ENCODE results near the genes AFF1 and HSD17B13.

GRCh38 chr4:84583391-84584062 lies 600 bp downstream of the CDS1 start:
- RRBS, result 3% methylated on average over 16 of the region's 44 CpGs

GRCh38 chr4:84683844-84684155 lies 100.9 kb downstream of the CDS1 start:
- RRBS, result no CpG with 5 or more reads among the region's 9 CpGs

GRCh38 chr4:84870255-84870832 lies 96.1 kb downstream of the WDFY3 start:
- RRBS, result no CpG with 5 or more reads among the region's 2 CpGs

GRCh38 chr4:85577103-85578080 lies 102.4 kb downstream of the ARHGAP24 start:
- RRBS, result no CpG with 5 or more reads among the region's 5 CpGs

- RRBS, result no CpG with 5 or more reads among the region's 1 CpG
These were observed 227.1 kb downstream of the ARHGAP24 start for GRCh38 chr4:85702023-85702483.

- RRBS, result no CpG with 5 or more reads among the region's 3 CpGs
These were observed 287.2 kb downstream of the ARHGAP24 start for GRCh38 chr4:85762245-85762543.

- RRBS, result no CpG with 5 or more reads among the region's 3 CpGs
These were observed 1.5 kb downstream of the MAPK10 start for GRCh38 chr4:86358231-86358837.

- RRBS, result no CpG with 5 or more reads among the region's 2 CpGs
These were observed 92.1 kb upstream of the MAPK10 start for GRCh38 chr4:86452008-86452278.

- RRBS, result 1% methylated on average over 39 of the region's 71 CpGs
These were observed at the start of gene AFF1 for GRCh38 chr4:86934540-86935265. AFF1 (plus strand) TSS chr4:86935011.

- RRBS, result no CpG with 5 or more reads among the region's 7 CpGs
These were observed 4.9 kb downstream of the AFF1 start for GRCh38 chr4:86939471-86940319.

- RRBS, result no CpG with 5 or more reads among the region's 3 CpGs
These were observed 55.4 kb downstream of the AFF1 start for GRCh38 chr4:86990139-86990630.

- RRBS, result no CpG with 5 or more reads among the region's 4 CpGs
These were observed 74.1 kb downstream of the AFF1 start for GRCh38 chr4:87008600-87009705.

DNA sequence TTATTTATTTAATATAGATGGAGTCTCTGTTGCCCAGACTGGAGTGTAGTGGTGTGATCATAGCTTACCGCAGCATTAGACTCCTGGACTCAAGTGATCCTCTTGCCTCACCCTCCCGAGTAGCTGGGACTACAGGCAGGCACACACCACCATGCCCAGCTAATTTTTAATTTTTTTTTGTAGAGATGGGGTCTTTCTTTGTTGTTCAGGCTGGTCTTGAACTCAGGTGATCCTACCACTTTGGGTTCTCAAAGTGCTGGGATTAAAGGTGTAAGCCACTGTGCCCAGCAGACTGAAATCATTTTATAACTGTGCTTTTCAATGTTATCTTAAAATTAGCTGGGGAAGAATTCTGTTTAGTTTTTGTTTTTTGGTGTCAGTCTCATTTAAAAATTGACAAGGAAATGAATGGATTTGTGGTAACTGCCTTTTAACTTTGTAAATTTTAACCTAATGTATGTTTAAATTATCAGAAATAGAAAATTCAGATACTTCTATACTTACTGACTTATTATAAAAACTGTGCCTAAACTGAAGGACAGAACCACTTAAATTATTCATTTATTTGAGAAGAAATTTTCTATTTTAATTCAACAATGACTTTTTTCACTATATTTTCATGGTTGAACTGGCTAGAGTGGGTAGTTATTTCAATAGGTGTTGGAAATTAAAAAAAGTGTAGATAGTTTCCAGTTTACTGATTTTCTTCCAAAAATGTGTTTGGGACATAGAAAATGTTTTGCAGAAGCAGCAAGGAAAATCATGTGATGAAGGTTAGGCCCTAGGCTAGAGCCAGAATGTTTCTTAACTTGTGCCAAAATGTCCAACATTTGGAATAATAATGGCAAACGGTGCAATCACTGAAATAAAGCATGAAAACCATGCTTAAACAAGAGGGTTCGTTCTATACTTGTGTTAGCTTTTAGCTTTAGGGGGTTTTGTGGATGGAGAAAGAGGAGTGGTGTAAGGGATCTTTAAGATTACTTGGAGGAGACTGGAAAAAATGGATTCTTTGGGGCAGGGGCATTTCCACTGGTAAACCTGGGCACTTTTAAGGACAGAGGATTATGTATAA lies 88.4 kb downstream of the AFF1 start:
- RRBS, result no CpG with 5 or more reads among the region's 4 CpGs

GRCh38 chr4:87029249-87029852 lies 94.5 kb downstream of the AFF1 start:
- RRBS, result no CpG with 5 or more reads among the region's 5 CpGs

GRCh38 chr4:87055225-87056186 lies 120.7 kb downstream of the AFF1 start:
- RRBS, result no CpG with 5 or more reads among the region's 3 CpGs

- RRBS, result no CpG with 5 or more reads among the region's 8 CpGs
These were observed 88.2 kb downstream of the KLHL8 start for GRCh38 chr4:87132003-87132752.

DNA sequence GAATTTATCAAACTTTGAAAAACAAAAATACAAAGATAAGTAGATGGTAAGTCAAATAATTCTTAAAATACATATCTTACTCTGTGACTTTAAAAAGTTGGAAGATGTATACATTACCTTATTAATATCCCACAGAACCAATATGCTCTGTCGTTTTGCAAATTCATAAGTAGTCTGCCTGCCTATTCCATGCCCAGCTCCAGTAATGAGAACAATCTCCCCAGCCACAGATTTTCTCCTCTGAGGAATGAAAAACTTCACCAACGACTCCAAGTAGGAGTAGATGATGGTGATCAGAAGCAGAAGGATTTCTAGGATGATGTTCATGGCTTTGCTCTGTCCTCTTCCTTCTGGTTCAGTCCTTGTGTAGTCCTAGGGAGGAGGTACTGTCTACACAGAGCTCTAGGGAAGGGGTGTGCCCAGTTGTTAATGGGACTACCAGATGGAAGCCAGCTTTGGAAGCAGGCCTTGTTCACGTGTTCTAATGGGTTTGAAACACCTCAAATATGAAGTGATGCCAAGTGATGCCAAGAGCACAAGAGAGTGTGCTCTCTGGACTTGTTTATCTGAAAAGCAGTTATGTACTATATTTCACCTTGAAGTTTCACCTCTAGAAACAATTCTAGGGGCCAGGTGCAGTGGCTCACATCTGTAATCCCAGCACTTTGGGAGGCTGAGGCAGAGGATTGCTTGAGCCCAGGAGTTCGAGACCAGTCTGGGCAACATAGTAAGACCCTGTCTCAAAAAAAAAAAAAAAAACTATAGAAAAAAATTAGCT lies at the start of gene HSD17B13:
TSS of gene HSD17B13 (minus strand) at position 368 of the 778 bp plus-strand sequence.
- RRBS, result no CpG with 5 or more reads among the region's 4 CpGs

DNA sequence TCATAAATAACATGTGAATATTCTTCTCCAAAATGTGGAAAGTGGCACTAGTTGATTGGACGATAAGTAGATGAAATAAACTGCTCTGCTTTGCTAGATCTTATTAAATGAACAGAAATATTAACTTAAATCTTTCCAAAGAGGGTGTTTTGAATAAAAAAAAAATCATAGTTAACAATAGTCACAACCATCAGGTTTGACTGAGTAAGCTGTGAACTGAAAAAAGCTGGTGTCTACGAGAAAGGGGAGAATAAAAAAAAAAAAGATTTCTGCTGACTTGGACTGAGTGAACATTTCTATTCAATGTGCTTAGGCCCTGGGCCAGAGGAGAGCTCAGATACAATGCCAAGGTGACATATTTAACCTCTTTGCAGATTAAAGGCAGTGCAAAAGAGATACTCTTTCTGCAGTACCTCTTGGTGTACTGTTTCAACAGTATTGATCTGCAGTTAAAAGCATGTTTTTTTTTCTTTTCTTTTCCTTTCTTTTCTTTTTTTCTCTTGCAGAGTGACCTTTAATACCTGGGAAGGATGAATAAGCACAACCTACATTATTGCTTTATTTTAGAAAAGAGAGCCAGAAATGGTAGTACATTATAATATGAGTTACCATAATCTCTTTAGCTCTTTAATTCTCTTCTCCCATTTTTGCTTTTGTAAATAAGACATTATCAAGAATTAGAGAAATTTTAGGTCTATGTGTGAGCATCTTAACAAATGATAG lies 1.3 kb downstream of the SPARCL1 start:
- RRBS, result no CpG with 5 or more reads among the region's 2 CpGs

- RRBS, result no CpG with 5 or more reads among the region's 7 CpGs
These were observed 18.5 kb downstream of the MEPE start for GRCh38 chr4:87851267-87851633.

GRCh38 chr4:88008679-88009295 lies 1.4 kb downstream of the PKD2 start:
- RRBS, result no CpG with 5 or more reads among the region's 5 CpGs